HTR-8/SVneo (cell line): ENCODE measurements around a stretch of chr5.

DNA sequence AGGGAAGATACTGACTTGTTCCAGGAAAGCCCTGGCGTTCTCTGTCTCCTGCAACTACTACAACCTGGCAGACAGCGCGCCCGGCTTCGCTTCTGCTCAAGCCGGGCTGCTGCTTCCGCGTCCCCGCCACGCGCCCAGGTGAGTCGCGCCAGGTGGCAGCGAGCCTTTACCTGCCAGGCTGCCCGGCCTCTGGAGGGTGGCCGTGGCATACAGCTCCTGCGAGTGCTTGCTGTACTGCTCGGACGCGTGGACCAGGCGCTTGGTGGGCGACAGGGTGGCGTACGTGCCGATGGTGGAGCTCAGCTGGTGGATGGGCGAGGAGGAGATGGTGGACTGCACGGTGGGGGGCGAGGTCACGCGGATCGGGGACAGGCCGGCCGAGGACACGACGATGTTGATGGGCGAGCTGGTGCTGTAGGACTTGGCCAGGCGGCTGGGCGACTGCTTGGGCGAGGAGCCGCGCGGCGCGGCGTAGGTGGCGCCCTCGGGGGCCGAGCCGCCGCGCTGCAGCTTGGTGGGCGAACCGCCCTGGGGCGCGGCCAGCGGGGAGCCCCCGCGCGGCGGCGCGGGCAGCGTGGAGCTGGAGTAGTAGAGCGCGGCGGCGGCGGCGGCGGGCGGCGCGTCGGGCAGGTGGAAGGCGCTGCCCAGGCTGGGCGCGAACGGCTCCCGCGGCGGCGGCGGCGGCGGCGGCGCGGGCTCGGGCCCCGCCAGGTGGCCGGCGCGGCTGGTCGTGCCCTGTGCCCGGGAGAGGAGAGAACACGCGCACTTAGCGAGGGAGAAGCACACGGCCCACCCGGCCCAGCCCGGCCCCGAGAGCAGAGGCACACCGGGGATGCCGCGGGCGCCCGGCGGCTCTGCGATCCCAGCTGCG, 519.5 kb downstream of the CTNND2 start:
- RRBS: 52% methylated on average over 17 of the region's 110 CpGs

- RRBS: no CpG with 5 or more reads among the region's 1 CpG
Observed at GRCh38 chr5:12624557-12625140, 720.4 kb upstream of the CTNND2 start.

GRCh38 chr5:14144538-14145023, 1.4 kb downstream of the TRIO start:
- RRBS: 2% methylated on average over 41 of the region's 65 CpGs

DNA sequence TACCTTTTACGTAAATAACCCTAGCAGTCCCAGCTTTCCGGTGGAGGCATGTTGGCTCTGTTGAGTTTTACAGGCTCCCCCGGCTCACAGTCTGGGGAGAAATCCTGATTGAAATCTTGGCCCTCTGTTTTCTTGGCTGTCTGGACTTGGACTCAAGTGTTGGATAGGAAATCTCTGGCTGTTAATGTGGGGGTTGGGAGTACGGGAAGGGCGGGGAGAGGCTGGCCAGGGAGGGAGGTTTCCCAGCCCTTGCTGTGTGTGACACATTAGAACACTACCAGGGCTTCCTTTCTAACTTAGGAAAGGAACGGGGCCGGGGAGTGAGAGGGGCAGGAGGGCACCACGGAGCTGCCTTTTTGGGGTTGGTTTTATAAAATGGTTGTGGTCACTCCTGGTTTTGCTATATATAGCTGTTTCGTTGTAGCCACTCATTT, 10.9 kb downstream of the TRIO start:
- RRBS: no CpG with 5 or more reads among the region's 9 CpGs

DNA sequence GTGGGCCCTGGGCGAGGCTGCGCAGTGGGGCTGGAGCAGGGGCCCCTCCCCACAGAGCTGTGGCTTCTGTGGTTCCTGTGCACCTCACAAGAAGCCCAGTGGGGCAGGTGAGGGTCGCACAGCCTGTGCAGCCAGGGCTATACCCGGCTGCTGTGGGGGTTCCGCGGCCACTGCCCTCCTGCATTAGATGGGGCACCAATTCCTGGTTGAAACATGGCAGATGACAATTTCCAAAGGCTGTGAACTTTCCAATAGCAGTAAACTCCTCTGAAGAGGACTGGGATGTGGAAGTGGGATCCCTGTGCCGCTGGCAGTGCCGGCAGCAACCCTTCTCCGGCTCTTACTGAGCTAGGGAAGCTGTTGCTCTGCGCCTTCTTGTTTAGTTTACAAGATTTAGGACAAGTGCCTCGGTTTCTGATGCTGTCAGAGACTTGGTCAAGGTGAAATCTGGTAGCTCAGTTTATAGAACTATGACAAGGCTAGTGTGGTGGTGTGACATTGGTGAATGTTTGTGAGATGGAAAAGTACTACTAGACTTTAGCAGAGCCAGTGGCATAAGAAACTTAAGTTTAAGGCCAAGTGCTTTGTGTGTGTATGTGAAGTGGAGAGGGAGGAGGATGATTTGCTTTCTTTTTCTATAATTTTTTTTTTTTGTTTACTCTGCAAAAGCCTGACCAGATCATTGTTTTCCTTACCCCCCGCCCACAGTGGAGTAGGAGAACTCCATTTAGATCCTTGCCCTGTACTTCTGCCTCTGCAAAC, 75.6 kb downstream of the TRIO start:
- RRBS: no CpG with 5 or more reads among the region's 12 CpGs

- RRBS: 95% methylated on average over 8 of the region's 79 CpGs
Observed at GRCh38 chr5:14487574-14488345, 93.8 kb upstream of the OTULINL start.

DNA sequence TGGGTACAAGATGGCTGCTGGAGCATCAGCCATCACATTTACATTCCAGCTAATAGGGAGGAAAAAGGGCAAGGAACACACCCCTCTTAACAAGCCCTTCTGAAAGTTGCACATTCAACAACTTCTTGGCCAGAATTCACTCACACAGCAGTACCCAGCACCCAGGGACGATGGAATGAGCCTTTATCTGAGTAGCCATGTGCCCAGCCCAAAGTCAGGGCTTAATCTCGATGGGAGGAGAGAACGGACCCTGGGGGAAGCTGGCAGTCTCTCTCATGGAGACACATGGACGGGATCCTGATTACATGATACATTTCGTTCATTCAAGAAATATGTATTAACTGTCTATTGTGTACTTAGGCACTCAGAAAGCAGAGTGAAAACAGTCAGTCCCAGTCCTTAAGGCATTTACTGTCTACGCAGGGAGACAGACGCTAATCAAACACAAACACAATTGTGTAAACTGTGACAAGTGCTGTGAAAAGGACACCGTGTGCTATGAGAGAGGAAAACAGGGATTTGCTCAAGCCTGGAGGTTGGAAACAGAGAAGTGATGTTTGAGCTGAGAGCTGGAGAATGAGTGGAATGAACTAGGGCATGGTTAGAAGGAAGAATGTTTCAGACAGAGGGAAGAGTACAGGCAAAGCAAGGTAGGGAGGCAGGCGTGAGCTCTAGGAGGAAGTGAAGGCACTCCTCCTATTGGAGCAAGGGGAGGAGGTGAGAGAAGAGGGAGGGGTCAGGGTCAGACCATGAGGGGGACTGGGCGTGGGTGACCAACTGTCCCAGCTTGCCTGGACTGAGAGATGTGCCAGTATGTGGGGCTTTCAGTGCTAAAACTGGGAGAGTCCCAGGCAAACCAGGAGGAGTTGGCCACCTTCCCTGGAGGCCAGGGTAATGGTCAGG, 7.4 kb downstream of the OTULINL start:
- RRBS: no CpG with 5 or more reads among the region's 10 CpGs

- RRBS: no CpG with 5 or more reads among the region's 5 CpGs
Observed at GRCh38 chr5:14595322-14595772, 13.8 kb downstream of the OTULINL start.

DNA sequence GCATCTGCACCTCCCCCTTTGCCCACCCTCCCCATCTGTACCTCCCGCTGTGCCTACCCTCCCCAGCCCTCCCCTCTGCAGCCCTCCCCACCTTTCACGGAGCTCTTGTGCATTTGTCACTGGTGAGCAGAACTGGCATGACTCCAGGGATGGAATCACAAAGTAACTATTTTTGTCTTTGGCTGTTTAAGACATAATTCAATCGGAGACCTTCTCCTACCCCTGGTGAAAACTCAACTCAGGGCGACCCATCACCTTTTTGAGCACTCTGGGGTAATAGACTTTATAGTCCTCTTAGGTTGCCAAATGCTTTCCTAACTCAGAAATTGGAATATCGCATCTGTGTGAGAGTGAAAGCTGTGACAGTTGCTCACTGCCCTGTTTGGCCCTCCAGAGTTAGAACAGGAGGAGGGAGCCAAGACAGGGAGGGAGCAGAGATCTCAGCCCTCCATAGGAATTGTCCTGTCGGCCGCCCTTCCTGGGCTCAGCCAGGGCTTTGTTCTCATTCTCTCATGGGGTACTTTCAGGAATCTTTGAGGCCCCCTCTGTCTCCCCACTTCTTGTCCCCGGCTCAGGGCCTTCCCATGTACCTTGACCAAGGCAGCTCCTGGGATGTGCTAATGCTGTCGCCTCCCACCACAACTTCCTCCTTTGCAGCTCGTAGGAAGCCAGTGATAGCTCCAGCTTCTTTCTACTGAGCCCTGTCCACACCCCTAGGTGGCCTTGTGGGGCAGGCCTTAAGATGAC, 36.3 kb downstream of the OTULIN start:
- RRBS: no CpG with 5 or more reads among the region's 10 CpGs

GRCh38 chr5:14841492-14841861, 30.1 kb downstream of the ANKH start:
- RRBS: no CpG with 5 or more reads among the region's 3 CpGs

- RRBS: 2% methylated on average over 2 of the region's 8 CpGs
Observed at GRCh38 chr5:14925838-14926312, 54.3 kb upstream of the ANKH start.

- RRBS: no CpG with 5 or more reads among the region's 2 CpGs
Observed at GRCh38 chr5:14998559-14999001, 127.0 kb upstream of the ANKH start.

GRCh38 chr5:15500383-15501095, 559 bp downstream of the FBXL7 start:
- RRBS: 1% methylated on average over 22 of the region's 55 CpGs

GRCh38 chr5:15510096-15510506, 10.1 kb downstream of the FBXL7 start:
- RRBS: no CpG with 5 or more reads among the region's 1 CpG

DNA sequence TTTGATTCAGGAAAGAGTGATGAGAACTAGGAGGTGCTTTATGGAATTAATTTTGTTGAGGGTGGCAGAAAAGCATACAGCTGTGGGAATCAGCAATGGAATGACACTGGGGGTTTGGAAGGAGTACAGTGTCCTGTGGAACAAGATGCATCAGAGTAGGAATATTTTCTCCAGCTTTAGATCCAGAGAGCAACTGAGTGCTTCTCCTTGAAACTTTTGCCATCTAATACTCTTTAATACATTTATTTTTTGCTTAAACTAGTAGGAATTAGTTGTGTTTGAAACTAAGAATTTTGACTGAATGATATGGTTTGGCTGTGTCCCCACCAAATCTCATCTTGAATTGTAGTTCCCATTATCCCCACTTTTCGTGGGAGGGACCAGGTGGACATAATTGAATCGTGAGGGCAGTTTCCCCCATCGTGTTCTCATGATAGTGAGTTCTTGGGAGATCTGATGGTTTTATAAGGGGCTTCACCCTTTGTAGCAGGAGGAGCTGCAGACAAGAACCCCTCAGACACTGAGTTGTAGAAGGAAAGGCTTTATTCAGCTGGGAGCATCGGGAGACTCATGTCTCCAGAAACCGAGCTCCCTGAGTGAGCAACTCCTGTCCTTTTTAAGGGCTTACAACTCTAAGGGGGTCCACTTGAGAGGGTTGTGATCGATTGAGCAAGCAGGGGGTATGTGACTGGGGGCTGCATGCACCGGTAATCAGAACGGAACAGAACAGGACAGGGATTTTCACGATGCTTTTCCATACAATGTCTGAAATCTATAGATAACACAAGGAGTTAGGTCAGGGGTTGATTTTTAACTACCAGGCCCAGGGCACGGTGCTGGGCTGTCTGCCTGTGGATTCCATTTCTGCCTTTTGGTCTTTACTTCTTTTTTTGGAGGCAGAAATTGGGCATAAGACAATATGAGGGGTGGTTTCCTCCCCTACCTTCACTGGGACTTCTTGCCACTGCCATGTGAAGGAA, 158.3 kb downstream of the FBXL7 start:
- RRBS: no CpG with 5 or more reads among the region's 10 CpGs

- RRBS: no CpG with 5 or more reads among the region's 4 CpGs
Observed at GRCh38 chr5:15786561-15787104, 286.7 kb downstream of the FBXL7 start.

DNA sequence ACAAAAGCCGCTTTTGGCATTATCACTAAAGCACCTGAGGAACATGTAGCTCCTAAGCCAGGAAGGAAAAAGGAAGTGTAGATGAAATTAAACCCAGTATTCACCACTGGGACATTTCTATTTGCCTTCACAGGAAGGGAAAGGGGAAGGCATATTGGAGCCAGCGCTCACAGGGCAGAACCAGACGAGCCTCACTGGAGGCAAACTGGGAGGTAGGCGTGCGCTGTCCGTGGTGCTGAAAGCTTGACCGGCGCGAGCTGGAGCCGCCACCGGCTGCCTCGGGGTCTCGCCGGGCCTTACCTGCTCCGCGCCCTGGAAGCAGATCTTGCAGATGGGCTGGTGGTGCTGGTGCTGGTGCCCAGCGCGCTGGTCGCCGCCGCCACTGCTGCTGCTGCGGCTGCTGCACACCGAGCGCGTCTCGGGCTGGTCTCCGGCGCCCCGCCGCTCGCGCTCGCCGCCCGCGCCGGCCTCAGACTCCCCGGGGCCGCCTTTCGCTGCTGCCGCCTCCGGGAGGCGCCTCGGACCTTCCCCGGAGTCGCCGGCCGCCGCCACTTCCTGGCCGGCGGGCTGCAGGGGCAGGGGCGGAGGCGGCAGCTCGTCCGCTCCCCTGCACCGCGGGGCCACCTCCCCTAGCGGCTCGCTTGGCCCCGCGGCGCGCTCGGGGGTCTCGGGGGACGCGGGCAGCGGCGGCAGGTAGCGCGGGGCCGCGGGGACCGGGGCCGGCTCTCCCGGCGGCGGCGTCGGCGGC, 678 bp downstream of the MARCHF11 start:
- RRBS: no CpG with 5 or more reads among the region's 81 CpGs

DNA sequence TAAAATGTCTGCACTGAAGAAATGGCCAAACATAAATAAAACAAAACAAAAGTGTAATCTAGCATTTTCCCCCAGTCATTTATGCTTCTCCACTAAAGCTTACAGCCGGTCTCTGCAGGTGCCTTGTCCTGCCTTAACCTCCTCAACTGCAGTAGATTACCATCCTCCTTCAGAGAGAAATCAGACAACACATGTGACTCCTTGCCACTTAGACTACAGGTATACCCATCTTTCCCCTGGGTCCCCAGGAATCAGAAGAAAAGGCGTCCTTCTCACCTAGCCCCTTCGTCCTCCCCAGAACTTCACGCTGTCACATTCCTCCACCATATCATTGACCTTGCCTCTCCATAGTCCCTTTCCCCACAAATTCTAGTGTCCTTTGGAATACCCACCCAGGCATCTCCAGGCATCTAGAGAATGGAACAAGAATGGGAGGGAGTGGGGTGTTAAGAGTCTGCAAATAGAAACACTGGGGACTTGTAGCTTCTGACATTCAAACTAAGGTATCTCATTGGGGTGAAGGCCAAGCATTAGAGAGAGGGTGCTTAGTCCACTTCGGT, 11.6 kb downstream of the RETREG1 start:
- RRBS: no CpG with 5 or more reads among the region's 5 CpGs

- RRBS: over 99% methylated on average over 2 of the region's 38 CpGs
Observed at GRCh38 chr5:16701309-16702031, 84.7 kb upstream of the RETREG1 start.

- RRBS: no CpG with 5 or more reads among the region's 5 CpGs
Observed at GRCh38 chr5:16702643-16703360, 86.0 kb upstream of the RETREG1 start.